RPMI7951 (cell line): ENCODE measurements around the genes HORMAD2 and OSBP2.

DNA sequence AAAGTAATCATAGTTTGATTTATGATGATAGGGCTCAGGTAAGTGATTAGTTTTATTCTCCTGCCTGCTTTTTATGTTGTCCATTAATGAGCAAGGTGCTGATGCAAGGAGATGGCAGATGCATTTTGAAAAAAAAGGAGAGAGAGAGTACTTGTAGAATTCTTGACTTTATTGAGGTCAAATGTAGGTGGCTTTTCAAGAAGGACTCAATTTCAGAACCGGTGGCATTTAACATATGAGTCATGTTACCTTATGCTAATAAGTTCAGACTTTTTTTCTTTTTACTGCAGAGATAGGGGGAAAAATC, 14.7 kb downstream of the NF2 start:
- RAMPAGE, long total RNA, result no peak

DNA sequence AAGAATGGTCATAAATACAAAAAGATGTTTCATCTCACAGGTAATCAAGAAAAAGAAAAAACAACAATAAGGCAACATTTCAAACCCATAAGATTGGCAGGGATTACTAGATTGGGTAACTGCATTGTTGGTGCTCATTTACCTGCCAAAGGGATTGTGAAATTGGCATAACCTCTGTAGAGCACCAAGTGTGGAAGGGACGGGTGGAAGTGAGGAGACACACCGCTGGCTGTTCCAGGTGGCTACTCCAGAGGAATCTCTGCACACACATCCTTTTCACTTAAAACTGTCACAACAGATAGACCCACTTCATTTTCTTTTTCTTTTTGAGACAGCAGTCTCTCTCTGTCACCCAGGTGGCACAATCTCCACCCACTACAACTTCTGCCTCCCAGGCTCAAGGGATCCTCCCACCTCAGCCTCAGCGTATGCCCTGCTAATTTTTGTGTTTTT, 44.9 kb downstream of the NF2 start:
- RAMPAGE, long total RNA, result no peak

DNA sequence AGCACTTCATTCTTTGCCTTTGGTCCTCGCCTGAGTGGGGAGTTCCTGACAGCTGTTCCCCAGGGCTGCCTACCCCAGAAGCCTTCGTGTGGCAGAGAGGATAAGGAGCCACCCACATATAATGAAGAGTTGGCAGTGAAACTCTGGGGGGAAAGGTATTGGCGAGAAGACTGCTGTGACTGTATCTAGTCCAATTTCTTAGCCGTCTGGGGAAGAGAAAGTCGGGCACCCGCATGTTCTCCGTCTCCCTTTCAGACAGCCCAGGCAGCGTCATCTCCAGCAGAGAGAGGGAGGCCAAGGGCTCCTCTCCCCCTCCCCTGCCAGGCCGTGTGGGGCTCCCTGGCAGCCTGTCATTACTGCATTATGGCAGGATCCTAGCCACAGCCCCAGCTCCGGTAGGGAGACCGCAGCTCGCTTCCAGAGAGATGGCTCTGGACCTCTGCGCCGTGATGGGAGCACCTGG, 19.3 kb upstream of the CABP7 start:
- RAMPAGE, long total RNA, result no peak

DNA sequence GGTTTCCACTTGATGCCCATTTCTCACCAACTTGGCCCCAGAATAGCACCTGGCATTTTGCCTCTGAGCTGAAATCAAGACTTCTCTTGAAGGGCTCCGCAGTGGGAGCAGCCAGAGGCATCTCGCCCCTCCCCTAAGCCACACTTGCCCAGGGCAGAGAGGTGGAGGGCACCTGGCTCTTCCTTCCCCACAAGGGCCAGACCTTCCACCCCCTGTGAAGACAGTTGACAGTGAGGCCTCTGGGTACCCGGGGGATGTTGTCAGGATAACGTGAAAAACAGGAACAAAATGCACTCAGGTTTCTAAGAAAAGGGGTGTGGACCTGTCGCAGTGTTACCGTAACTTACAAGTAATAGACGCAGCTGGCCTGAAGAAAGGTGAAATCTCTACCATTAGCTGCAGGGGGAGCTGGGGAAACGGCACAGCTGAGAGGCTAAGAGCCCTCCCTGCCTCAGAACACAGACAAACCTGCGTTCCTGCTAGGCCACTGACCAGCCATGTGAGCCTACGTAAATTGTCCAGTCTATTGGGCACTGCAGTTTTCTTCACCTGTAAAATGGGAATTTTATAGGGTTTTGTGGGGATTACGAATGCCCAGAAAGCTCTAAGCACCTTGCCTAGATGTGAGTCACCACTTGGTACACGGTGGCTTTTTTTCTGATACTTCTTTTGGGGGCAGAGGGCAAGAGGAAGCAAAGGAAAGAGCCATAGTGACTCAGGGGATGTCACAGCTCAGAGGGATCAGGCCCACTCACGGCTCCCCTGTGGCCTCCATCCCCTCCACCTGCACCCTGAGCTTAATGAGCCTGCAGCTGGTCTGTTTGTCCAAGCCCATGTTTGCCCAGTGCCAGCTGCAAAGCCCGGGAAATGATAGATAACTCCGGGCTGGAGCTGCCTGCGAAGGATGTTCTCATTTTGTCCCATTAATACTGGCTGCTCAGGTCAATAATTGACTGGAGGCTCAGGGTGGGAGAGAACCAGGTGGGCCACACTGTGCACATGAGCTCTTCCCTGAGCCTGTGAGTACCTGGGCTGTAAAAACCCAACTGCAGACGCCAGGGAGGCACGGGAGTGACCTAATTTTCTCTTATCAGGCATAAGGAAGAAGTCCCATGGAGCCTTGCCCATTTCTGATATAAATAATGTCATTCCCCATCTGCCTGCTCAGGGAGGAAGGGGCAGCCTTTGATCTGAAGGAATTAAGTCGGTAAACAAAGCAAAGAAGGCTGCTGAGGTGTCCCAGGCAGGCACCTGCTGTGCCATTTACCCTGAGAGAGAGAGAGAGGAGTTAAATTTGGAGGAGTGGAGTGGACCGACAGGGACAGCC, 18.3 kb upstream of the CABP7 start:
- RAMPAGE, long total RNA, result no peak

DNA sequence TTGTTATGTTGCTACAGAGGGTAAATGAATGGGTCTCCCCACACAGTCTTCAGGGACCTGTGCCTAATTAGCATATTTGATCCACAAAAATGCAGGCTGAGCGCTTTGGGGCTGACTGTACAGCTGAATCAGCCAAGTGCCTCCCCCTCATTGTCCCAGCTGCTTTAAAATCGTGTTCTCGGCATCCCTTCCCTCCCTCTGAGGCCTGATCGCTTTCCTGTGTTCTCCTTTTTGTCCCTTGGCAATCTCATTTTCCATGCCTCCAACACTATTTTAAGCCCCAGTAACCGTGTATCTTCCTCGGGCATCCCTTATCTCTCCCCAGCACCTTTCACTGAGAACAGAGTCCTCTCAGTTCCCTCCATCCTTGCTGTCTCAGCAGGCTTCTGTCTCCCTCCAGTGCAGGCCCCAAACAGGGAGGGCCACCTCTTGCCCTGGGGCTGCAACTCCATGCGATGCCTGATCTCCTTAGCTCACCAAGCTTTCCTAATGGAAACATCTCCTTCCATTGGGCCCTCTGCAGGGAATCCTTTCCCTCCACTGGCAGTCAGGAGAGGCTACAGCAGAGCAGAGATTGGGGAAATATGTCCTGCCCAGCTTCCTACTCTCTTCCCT, 13.7 kb downstream of the UQCR10 start:
- RAMPAGE, long total RNA, result no peak

GRCh38 chr22:29795876-29796190, 28.7 kb downstream of the UQCR10 start:
- RAMPAGE, long total RNA, result no peak

DNA sequence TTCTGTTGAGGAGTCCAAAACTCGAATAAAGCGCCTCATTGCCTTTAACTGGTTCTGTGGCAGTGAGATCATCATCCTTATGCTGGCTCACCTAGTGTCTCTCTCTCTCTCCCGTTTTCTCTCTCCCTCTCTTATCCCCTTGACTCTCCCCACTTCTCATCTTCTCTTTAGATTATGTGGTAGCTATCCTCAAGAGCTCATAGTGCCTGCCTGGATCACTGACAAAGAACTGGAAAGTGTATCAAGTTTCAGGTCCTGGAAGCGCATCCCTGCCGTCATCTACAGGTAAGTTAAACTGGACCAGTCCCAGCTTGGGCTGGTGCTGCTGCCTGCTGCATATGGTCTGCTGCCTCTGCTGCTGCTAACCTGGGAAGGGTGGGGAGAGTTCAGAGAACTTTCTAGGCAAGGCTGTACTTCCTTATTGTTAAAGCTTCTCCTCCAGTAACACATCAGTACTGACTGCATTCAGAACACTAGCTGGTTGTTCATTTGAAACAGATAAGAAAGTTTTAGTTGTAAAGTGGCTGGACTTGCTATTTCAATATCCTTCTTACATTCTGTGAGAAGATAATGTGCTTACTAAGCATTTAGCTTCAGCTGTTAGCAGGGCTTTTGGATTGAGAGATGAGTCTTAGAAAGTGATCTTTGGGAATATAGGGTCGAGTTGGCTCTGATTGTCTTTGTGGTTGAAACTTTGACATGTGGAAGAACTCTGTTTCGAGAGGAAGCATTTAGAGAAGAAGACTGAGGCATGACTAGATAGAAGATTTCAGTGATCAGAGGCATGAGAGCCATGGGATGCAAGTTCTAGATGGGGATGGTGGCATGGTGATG, 77.3 kb upstream of the HORMAD2 start:
- RAMPAGE, long total RNA, result no peak

DNA sequence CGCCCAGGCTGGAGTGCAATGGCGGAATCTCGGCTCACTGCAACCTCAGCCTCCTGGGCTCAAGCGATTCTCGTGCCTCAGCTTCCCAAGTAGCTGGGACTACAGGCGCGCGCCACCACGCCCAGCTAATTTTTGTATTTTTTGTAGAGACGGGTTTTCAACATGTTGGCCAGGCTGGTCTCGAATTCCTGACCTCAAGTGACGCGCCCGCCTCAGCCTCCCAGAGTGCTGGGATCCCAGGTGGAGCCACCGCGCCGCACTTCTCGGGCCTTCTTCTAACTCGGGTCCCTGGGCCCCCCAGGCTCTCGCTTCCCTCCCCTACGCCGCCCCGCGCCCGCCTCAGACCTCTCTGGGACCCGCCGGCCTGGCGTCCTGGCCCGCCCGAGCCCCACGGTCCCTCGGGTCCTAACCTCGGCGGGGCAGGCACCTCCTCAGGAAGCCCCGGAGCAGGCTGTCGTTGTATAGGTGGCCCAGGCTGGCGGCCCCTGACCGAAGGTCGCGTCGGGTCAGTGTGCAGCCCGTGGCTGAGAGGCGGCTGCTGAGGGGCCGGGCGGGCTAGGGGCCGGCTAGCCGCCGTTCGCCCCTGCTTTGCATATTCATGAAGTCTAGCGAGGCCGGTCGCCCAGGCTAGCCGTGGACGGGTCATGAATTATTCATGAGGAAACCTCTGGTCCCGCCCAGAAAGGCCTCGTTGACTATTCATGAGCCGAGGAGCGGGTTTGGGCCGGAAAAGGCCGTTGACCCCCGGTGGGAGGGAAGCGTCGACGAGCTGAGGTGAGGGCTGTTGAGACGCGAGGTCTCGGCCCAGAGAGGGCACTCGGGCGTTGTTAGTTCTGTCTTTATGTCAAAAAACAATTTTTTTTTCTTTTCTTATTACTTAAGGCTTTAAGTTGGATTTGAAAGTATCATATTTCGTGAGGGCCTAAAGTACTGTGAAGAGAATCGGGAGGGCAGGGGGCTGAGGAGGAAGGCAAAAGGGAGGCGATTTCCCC, at the start of gene HORMAD2:
Gene HORMAD2 (plus strand): TSS at position 747 of the 992 bp plus-strand sequence.
- RAMPAGE, long total RNA, result no peak

DNA sequence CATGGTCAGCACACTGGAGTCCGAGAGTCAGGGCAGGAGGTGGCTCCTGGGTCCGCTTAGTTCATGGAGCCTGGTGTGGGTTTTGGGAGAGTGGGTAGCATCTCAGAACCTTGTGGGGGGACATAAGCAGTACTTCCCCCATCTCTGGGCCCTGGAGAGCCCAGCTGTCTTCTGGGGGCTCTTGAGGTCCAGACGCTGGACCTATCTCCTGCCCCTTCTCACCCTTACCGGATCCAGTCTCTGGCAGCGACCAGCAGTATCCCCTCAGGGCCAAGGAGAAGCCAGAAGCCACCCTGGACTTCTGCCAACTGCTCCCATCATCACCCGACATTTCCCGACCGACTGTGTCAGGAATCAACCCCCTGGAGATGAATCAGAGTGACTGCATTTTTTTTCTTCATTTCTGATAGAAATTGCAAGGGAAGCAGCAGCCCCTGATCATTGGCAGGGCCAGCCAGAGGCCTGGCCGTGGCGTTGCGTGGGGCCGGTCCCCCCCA, 5.0 kb upstream of the LIF start:
- RAMPAGE, long total RNA, result no peak

DNA sequence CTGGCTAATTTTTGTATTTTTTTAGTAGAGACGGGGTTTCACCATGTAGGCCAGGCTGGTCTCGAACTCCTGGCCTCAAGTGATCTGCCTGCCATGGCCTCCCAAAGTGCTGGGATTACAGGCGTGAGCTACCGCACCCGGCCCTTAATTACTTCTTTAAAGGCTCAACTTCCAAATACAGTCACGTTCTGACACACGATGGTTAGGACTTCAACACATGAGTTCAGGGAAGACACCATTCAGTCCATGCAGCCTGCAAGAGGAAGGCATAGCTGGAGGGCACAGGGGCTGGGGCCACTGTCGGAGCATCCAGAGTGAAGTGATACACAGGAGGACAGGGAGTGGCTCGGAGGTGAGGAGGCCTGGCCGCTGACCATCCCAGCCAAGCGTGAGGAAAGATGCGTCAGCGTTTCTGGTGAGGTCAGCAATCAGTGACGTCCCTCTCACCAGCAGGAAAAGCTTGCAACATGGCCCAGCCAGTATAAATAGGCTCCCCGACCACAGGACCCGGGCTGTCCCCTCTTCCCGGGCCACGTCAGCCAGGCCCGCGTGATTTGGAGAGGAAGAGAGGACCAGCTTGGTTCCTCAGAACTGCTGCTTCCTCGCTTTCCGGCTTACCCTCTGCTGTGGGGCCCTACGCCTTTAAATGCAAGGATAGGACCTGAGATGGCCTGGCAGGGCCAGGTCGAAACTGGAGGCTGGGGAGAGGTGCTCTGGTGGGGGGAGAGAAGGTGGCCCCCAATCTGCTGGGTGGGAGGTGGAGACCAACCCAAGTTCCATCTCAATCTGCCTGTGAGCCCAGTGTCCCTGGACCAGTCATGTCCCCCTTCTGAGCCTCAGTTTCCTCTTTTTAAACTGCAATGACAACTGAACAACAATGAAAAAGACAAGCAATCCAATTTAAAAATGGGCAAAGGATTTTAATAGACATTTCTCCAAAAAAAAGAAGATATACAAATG, 4.2 kb upstream of the OSM start:
- RAMPAGE, long total RNA, result no peak

DNA sequence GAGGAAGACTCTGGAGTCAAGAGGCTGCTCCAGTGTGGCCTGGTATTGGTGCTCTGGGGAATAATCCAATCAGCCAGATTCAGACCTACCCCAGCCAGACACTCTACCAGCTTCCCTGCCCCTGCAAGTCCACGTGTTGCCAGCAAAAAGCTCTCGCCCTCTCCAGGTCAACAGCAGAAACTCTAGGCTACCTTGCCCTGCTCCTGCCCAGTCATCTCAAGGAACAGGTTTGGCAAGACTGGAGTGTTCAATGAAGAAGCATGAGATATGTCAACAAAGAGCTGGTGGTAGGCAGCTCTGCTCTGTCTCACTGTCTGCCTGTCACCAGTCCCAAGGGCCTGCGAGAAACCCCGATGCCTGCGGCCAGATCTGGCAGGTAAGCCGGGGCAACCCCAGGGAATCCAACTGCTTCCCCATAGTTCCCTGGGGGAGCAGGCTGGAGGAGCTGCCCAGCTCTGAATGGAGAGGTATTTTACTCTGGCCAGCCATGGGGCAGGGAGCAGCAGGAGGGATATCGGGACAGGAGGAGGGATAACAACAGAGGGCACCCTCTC, 9.1 kb upstream of the CASTOR1 start:
- RAMPAGE, long total RNA, result no peak

DNA sequence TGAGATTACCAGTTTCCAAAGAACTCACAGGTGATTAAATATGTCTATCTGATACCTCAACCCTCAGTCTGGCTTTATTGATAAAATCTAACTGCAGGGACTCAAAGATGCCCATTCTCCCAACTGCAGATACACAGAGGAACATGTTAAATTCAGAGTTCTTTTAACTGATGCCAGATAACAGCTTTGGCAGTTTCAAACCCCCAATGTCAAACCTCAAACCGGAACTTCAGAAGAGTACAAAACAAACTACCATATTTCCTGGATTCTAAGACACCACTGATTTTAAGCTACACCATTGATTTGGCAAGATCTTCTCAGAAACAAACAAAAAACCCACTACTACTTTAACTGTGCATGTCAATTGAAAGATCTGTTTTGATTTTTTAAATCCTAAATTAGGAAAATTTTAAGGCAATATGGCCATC, 17.0 kb upstream of the CASTOR1 start:
- RAMPAGE, long total RNA, result no peak

DNA sequence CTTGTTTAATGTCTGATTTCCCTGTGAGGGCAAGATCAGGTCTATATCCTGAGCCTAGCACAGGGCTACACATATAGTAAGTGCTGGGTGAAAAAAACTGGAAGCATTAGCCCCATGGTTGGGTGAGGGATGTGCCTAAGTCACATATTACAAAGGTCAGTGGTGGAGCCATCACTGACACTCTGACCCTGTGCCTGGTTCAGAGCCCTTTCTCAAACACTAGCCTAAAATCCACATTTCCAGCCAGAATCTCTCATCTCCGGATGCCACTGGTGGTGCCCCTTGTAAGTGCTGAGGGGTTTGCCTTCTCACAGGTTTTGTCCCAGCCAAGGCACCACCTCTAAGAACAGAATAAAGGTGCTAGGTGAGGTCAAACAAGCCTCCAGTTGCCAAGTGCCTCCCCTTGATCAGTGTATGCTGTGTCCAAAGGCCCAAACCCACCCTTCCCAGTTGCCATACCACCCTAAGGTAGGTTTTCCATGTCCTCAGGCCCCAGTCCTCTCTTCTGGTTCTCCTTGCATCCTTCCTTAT, 8.9 kb downstream of the TBC1D10A start:
- RAMPAGE, long total RNA, result no peak

DNA sequence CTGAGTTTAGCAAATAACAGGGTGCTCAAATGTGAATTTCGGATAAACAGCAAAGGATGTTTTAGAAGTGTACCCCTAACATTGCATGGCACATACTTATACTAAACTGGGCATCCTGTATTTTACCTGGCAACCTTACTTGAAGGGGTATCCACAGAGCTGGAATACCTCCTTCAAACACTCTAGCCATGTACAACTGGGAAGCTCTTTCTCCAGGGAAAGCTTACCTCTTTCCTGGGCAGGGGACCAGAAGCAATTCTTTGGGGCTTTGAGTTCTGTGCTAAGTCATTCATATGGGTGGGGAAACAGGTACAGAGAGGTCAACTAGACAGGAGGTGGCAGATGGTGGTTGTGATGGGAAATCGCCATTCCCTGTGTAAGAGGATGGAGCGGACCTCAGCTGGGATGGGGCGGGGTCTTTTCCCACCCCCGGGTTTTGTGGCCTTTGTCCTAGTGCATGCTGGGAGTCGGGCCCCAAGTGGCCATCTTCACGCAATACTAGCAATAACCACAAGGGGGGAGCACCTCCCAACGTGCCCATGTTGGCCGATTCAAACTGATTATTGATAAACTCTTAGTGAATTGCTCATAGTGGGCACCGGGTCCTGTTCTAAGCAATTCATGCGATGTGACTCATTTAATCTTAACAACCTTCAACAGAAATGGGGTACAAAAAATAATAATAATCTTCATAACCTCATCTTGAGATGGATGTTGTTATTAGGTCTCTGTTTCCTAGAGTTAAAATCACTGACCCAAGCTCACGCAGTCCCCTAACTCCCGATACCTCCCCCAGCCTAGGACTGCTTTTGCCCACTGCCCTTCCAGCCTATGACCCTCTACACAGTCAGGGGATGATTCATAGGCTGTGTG, 19.5 kb downstream of the MTFP1 start:
- RAMPAGE, long total RNA, result no peak

DNA sequence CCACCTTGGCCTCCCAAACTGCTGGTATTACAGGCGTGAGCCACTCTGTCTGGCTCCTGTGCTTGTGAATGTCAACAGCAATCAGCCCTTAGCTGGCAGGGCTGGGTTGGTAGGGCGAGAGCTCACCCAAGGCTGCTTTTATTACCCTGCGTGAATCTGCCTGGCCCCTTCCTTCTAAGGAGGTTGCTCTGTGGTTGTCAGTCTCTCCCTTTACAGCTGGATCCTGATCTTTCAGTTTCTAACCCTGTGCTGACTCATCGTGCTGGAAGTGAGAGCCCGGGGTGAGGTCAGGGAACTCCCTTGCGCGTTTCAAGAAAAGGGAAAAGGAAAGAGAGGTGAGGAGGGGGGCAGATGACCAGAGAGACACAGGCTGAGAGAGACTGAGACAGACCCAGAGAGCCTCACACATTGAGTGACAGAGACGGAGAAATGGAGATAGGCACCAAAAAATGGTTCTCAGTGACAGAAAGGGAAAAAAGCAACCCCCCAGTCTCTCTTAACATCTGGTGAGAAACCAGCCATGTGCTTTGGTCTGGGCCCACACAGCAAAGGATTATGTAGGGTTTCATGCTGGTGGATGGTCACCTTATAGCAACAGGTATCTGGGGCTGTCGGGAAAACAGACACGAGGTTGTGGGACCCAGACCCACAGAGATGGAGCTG, 2.4 kb downstream of the TCN2 start:
- RAMPAGE, long total RNA, result no peak

- RAMPAGE, long total RNA, result no peak
These were observed at the start of gene OSBP2 for GRCh38 chr22:30694665-30695571. TSS of gene OSBP2 (plus strand) at chr22:30694874.

- RAMPAGE, long total RNA, result no peak
These were observed 26.6 kb downstream of the MORC2 start for GRCh38 chr22:30941883-30942462.

DNA sequence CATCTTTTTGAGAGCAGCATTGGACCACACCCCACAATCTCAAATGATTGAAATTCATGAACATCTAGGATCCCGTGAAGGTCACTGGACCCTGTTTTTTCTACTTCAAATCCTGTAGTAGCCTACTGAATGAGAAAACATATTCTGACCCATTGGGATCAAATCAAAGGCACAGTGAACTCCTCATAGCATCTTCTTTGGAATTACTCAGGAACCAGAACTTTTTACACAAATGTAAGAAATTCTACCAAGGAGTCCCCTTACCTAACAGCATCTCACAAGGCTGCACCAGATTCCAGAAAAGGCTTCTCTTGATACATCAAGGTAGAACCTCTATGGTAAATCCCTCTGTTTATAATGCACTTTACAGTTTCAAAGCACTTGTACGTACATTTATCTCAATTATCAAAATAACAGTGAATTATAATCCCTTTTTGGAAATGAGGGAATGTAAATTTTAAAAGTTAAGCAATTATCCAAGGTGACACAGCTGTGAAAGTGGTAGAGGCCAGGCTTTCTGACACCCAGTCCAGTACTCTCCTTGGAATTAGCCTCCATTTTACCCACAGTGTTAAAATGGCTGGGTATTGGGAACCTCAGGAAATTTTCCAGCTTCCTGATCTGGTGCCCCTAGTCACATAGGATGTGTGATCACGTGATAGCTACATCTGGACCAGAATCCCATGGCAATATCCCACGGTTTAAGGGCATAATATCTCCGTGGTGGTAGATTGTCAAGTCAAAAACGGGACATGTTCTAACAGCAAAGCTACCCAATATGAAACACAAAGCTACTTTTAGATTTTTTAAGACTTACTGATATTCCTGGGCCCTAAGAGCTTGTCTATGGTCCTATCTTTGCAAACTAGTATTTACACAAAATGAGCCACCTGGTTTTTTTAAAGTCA, 4.9 kb upstream of the MORC2 start:
- RAMPAGE, long total RNA, result no peak

DNA sequence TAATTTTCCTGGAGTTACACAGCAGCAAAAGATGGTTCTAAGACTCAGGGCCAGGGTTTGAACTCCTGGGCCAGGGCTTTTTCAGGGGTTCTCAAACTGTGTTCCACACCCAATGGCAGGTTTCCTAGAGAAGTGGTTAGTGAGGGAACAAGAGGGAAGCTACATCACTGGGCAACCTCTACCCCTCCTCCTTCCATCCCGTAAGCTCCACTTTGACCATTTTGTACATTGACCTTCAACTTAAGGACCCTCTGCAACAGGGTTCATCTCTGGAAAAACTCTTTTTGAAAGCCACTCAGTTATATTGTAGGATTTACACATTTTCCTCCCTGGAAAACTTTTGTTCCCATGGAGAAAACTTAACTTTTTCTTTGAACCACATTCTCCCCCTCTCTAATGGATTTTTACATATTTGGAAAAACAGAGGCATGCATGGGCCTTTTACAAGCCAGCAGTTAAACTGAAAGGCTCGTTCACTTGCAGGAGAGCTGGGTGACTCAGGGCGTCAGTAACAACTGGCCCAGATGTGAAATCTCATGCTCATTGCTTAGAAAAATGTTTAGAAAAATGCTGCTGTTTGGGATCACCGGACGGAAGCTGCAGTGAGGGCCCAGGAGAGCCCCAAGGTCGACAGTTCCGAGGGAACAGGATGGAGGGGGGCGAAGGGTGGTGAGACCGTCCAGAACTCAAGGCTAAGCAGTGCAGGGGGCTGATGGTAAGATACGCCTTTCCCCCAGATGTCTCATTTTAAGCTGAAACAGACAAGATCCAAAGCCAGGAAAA, 41.9 kb upstream of the SMTN start:
- RAMPAGE, long total RNA, result no peak

DNA sequence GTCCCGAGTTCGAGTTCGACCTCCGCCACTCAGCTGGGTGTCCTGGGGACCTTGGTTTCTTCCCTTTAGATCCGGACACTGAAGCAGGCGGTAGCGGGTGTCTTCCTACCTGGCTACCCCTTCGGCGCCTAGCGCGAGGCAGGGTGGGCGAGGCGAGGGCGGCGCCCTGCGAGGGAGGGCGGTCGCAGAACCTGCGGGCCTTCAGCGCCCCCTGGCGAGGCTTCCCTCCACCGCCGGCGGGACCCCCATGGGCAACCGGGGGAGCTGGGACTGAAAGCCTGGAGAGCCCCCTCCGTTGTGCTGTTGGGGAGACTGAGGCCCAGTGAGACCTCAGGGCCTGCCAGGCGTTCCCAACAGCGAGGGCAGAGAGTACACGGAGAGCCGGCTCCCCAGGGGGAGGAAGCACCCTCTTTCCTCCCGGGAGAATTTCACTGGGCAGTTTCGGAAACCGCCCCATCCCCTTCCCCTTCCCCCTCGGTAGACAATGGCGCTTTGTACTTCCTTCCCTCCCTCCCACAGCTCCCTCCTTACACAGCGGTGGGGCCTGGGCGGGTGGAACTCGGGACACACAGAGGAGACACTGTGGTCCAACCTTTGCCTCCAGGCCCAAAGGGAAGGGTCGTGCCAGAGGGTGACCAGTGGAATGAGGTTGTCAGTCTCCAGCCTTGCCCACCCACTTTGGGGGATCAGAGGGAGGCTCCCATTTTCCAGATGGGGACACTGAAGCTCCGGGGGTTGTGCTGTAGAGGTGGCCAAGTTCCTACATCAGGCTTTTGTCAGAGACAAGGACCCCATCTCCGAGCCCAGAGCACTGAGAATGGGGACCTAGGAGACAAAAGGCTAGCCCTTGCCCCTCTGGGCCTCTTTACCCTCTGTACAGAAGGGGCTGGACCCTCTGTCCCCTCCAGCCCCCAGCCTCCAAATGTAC, 4.3 kb downstream of the SMTN start:
- RAMPAGE, long total RNA, result no peak